Esophagus muscularis mucosa (tissue), 4 donors: ENCODE results near the genes GCDH and GADD45GIP1.

DNA sequence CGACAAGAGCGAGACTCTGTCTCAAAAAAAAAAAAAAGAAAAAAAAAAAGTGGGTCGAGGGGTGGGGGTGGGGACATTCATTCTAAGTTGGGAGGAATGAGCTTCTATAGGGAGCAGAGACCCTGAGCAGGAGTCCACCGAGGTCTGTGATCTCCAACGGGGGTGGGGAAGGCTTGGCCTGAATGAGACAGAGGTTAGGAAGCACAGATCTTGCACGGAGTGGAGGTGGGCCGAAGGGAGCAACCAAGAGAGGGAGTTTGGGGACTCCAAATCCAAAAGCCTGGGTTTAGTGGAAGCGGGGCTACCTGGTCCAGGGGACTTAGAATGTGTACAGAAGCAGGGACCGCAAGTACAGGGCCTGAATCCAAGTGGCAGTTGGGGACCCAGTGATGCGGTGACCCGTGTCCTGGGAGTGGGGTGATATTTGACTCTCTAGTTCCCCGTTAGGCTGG is 486 bp upstream of the RNASEH2A start:
- PRO-cap, result no peak
- RAMPAGE, long total RNA, 4 experiments, result no peak in any of the 4 experiments

- PRO-cap, result no peak
- RAMPAGE, long total RNA, 4 experiments, result no peak in any of the 4 experiments
Observed at GRCh38 chr19:12828383-12828930, 5.9 kb downstream of the RTBDN start.

GRCh38 chr19:12890133-12891403 is at the start of gene GCDH:
Gene GCDH (plus strand): TSS chr19:12891160.
- PRO-cap, result bidirectional peak, plus-strand start at chr19:12891180, minus-strand start at chr19:12890817
- RAMPAGE, long total RNA, 4 experiments, result start-site peak on the plus strand in 4 of 4 experiments, at chr19:12891157-12891184 at its widest, 33 to 97 reads per replicate

GRCh38 chr19:12922581-12922926 is 3.5 kb upstream of the SYCE2 start:
- PRO-cap, result no peak
- RAMPAGE, long total RNA, 4 experiments, result no peak in any of the 4 experiments

- PRO-cap, result bidirectional peak, plus-strand start at chr19:12946303, minus-strand start at chr19:12946227
- RAMPAGE, long total RNA, 4 experiments, result no peak in any of the 4 experiments
Observed at GRCh38 chr19:12946073-12946778, 564 bp downstream of the RAD23A start.

DNA sequence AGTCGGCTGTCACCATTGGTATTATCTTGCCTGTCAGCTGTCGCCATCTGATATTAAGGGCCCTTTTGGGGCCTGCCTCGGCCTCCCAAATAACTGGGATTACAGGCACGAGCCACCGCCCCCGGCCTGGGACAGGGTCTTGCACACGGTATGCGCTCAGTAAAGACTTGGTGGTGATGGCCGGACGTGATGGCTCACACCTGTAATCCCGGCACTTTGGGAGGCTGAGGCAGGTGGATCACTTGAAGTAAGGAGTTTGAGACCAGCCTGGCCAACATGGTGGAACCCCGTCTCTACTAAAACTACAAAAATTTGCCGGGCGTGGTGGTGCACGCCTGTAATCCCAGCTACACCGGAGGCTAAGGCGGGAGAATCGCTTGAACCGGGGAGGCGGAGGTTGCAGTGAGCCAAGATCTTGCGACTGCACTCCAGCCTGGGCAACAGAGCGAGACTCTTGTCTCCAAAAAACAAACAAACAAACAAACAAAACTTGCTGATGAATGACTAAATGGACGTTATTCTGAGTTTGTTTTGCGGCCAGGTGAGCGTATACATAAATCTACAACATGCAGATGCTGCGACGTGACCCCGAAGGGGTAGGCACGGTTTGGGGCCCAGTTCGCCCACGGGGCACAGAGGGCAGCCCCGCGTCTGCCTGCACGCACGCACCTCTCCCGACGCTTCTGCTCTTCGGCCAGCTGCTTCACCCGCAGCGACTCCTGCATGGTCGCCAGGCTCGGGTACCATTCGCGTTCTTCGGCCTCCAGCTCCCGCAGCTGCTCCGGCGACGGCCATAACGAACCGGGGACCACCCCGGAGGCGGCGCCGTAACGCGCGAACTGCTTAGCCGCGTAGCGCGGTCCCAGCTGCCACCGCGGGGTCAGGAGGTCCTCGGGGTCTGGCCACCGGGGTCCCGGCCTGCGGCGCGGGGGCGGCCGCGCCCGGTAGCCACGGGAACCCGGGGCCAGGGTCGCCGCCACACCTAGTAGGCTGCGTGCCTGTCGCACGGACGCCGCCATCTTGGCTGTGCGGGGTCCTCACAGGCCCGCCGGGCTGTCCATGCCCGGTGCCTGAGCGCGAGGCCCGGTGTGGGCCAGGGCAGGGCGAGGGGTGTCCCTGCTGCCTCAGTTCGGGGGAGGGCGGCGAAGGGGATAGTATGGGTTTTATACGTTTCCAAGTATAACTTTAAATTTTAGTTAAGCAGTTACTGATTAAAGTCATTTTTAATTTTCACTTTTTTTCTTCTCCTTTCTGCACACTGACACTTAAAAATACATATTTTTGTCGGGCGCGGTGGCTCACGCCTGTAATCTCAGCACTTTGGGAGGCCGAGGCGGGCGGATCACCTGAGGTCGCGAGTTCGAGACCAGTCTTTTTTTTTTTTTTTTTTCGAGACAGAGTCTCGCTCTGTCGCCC is at the start of gene GADD45GIP1:
TSS of gene GADD45GIP1 (minus strand) at position 1,030 of the 1,416 bp plus-strand sequence.
- PRO-cap, result bidirectional peak, plus-strand start at position 1,080 of the sequence, minus-strand start at position 1,028 of the sequence
- RAMPAGE, long total RNA, 4 experiments, result no peak in any of the 4 experiments

GRCh38 chr19:13006571-13007322 is 11.5 kb downstream of the NFIX start:
- PRO-cap, result no peak
- RAMPAGE, long total RNA, 4 experiments, result no peak in any of the 4 experiments

- PRO-cap, result no peak
- RAMPAGE, long total RNA, 4 experiments, result start-site peak on the plus strand in 2 of 4 experiments, at chr19:13024547-13025544 at its widest, 35 to 36 reads per replicate
Observed at GRCh38 chr19:13024266-13025496, 29.4 kb downstream of the NFIX start.

DNA sequence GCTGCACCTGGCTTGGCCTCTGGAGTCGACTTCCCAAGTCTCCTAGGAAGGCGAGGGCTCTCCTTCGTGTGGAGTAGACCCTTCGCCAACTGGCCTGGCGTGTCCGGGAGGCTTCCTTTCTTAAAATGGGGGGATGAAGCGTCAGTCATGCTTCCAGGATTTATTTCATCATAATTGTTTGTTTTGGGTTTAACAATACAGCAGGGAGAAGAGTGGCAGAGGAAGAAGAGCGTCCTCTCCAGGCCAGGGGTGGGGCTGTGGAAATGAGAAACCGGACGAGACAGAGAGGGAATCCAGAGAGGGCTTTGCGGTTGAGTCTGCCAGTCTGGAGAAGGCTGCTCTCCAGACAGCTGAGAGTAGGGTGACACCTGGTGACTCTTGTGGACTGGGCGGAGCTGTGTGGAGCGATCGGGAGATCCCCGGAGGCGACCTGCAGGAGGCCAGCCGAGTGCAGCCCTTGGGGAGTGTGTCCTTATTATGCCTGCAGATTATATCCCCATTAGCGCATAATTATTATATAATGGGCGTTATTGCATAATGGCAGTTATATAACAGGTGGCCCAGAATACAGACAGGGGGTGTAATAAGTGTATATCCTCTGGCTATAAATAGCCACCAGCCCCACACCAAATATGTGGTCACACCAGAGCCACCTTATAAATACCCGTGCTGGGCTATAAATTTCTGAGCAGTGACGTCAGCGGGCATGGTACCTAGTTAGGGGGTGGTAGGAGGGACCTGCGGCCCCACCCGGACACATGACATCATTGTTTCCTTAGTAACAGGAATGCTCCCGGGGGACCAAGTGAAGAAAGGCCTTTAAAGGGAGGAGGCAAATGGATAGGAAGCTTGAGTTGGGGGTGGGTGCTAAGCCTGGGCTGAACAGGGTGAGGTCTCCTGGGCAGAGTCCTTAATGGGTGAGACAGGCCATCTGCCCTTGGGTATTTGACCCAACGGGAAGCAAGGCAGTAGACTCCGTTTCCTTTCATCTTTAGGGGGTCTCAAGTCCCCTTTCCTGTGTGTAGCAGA is 41.2 kb downstream of the NFIX start:
- PRO-cap, result unidirectional peak, plus-strand start at position 852 of the sequence
- RAMPAGE, long total RNA, 4 experiments, result no peak in any of the 4 experiments

GRCh38 chr19:13070442-13071260 is 32.0 kb downstream of the LYL1 start:
- PRO-cap, result no peak
- RAMPAGE, long total RNA, 4 experiments, result no peak in any of the 4 experiments

GRCh38 chr19:13098260-13098792 is 4.3 kb downstream of the LYL1 start:
- PRO-cap, result bidirectional peak, plus-strand start at chr19:13098622, minus-strand start at chr19:13098613; bidirectional peak, plus-strand start at chr19:13098819, minus-strand start at chr19:13098660
- RAMPAGE, long total RNA, 4 experiments, result no peak in any of the 4 experiments

DNA sequence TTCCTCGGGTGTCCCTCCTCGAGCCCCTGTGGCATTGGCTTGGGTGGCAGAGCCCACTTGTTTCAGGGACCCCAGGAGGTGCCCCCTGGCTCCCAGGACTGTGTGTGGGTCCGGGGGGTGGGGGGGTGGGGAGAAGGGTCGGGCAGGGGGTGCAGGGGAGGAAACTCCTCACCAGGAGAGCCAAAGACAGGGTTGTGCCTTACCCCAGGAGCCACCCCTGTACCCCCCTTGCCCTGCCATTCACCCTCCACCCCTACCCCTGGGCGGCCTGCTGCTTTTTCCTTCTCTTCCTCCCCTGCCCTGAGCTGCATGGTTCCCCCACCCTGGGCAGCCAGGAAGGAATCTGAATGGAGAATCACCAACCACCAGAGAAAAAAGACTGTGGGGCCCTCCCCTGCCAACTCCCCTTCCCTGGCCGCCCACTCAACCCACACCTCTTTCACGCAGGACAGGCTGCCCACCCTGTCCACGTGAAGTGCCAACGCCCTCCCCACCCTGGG is 9.6 kb downstream of the STX10 start:
- PRO-cap, result no peak
- RAMPAGE, long total RNA, 4 experiments, result no peak in any of the 4 experiments

- PRO-cap, result no peak
- RAMPAGE, long total RNA, 4 experiments, result no peak in any of the 4 experiments
Observed at GRCh38 chr19:13173789-13174096, 23.5 kb downstream of the IER2 start.

DNA sequence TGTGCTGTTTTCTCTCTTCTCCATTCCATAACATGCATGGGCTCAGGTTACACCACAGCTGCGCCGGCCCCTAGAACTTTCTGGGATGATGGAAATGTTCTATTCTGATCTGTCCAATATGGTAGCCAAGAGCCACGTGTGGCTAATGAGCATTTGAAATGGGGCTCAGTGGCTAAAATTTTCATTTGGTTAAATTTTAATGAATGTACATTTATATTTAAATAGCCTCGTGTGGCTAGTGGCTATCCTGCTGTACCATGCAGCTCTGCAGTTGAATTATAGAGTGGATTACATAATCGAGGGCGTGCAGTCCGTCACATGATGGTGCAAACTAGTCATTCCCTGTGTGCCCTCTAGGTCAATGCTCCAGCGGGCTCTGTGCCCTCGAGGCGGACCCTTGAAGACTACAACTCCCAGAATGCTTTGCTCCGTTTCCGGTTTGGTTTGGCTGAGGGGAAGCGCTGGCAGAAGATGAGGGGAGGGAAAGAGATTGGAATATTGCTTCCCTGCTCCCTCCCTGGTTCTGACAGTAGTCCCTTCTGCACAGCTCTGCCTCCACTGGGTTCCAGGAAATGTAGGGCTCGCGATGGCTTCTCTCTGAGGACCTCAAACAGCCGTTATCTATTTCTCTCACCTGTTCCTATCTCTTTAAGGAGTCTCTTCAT is 109.8 kb downstream of the CACNA1A start:
- PRO-cap, result no peak
- RAMPAGE, long total RNA, 4 experiments, result no peak in any of the 4 experiments

GRCh38 chr19:13459143-13459735 is 47.0 kb downstream of the CACNA1A start:
- PRO-cap, result no peak
- RAMPAGE, long total RNA, 4 experiments, result no peak in any of the 4 experiments

- PRO-cap, result no peak
- RAMPAGE, long total RNA, 4 experiments, result no peak in any of the 4 experiments
Observed at GRCh38 chr19:13763152-13763679, 1.1 kb upstream of the MRI1 start.

- PRO-cap, result no peak
- RAMPAGE, long total RNA, 4 experiments, result no peak in any of the 4 experiments
Observed at GRCh38 chr19:13789182-13789428, 6.1 kb upstream of the ZSWIM4 start.

DNA sequence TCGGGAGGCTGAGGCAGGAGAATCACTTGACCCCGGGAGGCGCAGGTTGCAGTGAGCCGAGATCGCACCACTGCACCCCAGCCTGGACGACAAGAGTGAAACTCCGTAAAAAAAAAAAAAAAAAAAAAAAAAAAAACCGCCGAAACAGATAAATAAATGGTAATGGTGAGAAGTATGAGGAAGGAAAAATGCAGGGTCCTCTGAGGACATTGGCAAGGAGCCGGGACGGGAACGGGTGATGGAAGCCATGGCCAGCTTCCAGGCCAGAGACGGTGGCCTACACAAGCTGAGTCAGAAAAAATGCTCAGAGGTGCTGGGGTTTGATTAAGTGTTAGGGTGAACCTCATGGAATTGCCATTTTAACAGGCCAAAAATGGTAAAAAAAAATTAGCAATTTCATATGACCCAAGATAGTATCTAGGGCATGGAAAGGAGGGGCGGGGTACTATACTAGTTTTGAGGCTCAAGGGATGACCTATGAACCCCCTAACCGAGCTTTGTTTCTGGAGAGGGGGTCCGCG is 851 bp upstream of the ZSWIM4 start:
- PRO-cap, result unidirectional peak, plus-strand start at position 307 of the sequence
- RAMPAGE, long total RNA, 4 experiments, result no peak in any of the 4 experiments

DNA sequence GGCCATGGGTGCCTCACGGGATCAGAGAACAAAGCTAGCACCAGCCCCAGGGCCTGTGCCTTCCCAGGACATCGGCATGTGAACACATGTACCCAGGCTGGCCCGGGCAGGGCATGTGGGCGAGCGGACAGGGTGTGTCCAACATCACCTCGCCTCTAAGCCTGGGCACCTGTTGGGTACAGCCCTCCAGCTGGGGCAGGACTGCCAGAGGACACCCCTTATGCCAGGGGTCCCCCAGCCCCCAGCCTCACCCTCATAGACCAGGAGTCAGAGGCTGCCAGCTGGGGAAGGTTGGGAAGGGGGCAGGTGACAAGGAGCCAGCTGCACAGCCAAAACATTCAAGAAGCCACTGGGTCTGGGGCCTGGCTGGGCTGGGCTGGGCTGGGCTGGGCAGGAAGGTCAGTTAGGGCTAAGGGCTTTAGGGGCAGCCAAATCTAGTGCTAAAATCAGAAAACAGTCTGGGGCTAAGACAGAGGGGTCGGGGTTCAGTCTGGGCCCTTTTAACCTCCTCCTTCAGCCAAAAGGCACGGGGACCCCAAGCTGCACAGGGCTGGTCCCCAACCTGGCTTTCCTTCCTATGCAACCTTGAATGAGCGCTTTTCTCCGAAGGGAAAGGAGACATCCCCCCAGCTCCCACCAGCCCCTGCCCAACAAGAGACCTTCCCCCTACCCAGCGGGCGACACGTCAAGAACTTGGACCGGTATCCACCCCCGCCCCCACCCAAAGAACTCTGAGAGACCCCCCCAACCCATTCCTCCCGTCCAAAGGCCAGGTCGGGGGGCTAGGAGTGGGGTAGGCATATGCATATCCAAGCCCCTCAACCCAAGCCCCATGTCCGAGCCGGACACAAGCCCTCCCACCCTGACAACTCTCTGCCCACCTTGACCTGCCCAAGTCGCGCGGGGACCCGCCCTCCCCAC is 35.2 kb upstream of the NANOS3 start:
- PRO-cap, result bidirectional peak, plus-strand start at position 172 of the sequence, minus-strand start at position 63 of the sequence
- RAMPAGE, long total RNA, 4 experiments, result no peak in any of the 4 experiments

GRCh38 chr19:13847642-13848222 is 29.2 kb upstream of the NANOS3 start:
- PRO-cap, result bidirectional peak, plus-strand start at chr19:13847865, minus-strand start at chr19:13847782
- RAMPAGE, long total RNA, 4 experiments, result no peak in any of the 4 experiments